Neural crest cell (in vitro differentiated cells): ENCODE measurements around a stretch of chr3.

DNA sequence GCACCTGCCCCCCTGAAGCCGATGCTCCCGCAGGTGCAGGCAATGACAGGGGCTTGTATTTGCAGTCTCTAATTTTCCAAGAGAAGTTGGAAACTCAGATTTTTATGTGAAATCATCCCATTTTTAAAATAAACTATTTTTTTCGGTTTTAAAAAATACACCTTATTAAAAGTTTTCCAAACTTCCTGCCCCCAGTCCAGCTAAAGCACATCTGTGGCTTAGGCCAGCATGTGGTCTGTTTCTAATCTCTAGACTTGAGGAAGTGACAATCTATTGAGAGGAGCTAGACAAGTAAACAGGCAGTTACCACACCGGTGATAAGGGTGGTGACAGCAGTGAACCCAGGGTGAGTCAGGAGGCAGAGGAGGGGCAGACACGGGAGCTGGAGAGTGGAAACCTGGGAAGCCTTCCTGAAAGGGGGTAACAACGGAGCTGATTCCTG is 37.2 kb downstream of the BHLHE40 start:
- PRO-cap, result no peak

DNA sequence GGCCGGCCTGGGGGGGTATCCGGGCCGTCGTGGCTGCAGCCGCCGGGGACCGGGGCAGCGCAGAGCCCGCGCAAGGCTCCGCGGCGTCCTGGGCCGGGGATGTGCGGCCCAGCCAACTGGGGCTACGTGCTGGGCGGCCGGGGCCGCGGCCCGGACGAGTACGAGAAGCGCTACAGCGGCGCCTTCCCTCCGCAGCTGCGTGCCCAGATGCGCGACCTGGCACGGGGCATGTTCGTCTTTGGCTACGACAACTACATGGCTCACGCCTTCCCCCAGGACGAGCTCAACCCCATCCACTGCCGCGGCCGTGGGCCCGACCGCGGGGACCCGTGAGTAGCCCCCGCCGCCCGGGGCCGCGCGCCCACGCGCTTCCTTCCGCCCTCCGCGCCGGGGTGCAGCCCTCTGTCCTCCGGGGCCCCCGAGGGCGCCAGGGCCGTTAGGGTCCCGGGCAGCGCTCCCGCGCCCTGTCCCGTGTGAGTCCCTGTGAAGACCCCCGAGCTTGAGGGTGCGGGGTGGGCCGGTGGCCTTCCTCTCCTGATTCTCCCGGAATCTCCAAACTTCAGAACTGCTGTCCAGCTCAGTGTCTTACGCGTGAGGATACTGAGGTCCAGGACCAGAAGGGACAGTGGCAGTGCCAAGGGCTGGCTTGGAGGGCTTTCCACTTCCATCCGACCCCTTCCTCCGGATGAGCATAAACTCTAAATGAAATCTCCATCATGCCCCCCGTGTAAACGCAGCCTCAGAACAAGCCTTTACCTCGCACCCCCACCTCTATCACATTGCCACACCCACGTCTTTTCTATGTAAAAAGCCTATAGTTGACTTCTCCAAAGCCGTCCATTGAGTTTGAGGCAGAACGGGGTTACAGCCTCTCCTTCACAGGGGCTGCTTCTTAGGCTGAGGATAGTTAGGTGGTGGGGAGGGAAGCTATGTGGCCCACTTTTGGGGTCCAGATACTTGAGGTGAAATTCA is 765 bp downstream of the EDEM1 start:
- PRO-cap, result bidirectional peak, plus-strand start at position 558 of the sequence, minus-strand start at position 485 of the sequence; bidirectional peak, plus-strand start at position 879 of the sequence, minus-strand start at position 672 of the sequence

DNA sequence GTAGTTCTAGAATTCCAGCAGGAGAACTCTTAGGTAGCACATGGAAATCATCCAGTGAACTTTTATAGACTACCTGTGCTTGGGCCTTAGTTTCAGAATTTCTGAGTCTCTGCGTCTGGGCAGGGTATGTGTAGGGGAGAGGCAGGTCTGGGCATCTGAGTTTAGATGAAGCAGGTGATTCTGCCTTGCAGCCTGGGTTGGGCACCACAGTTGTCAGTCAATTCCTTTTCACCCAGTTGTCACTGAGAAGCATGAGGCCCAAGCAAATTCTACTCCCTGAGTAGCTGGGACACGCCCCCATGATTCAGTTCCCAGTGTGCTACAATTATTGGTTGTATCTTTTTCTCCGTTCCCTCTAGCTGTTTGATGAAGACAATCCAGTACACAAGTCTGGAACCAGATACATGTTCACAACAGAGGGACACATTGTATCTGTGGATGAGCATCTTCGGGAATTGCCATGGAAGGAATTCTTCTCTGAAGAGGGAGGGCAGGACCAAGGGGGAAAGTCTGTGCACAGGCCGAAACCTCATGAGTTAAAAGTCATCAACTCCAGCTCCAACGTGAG is 25.5 kb downstream of the EDEM1 start:
- PRO-cap, result no peak

DNA sequence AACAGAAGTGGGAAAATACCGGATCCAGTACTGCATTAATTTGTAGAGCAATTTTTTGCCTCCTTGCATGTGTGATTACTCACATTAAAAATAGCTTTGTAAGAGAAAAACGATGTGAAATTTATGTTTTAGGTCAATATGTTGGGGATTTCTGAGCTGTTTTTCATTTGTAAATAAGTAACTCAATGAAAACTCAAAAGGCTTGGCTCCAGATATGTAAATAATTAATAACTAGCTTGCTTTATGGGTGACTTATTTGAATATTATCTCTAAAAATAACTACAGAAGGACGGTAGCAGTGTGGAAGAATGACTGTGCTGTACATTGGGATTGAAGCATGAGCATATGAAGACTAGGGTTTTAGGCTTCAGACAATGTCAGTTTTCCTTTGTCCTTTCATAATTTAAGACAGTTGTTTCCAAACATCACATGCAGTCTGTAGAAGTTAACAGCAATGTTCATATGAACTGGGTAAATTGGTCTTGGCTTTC is 343.9 kb downstream of the GRM7 start:
- PRO-cap, result no peak

GRCh38 chr3:7646701-7647038 is 785.8 kb downstream of the GRM7 start:
- PRO-cap, result no peak

- PRO-cap, result no peak
These were observed 761.9 kb upstream of the LMCD1 start for GRCh38 chr3:7739703-7740109.

GRCh38 chr3:8458020-8458610 is 43.5 kb upstream of the LMCD1 start:
- PRO-cap, result no peak

DNA sequence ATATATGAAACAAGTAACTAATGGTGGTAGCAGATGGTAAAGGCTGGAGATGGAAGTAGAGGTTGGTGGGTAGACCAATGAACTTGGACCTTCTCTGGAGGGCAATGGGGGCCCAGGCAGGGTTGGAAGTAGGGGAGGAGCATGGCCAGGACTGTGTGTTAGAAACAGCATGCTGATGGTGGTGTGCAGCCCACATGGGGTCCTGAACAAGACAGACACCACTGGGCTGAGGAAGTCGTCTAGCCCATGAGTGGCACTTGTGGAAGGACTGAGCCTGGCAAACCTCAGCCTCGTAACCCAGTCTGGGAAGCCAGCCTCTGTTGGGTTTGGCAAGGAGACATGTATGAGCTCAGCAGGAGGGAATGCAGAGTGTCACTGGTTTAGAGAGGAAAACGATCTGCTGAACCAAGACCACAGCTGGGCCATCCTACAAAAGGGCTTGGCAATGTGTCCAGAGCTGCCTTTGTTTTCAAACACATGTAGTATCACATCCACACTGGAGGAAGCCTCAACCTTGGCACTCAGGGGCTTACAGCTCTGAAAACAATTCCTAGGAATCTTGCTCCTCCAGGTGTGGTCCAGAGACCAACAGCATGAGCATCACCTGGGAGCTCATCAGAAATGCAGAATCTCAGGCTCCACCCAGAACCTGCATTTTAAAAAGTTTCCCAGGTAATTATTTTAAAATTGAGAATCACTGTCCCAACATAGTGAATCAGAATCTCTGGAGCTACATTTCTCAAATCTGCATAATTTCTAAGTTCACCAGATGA is 18.3 kb upstream of the LMCD1 start:
- PRO-cap, result no peak

DNA sequence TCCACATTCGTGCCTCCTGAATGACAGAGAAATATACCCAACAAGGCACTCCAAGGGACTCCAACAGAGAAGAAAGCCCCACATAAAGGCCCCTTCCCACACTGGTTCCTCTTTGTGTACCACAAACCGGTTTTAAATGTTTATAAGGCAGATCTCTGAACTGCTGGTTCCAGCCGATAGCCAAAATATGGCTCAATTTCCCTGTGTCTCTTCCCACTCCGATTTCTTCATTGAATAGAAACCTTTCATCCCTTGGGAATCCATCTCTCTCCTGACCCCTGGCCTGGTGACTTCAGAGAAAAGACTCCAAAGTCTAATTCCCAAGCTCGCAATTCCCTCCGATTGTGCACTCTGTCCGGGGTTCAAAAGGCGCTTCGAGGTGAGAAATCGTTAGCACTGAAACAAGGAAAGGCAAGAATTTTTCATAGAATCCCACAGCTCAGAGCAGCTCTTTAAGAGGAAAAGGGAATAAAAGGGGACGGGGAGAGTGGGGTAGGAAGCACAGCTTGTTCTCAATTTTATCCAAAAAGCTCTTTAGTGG is 18.4 kb upstream of the RAD18 start:
- PRO-cap, result no peak

DNA sequence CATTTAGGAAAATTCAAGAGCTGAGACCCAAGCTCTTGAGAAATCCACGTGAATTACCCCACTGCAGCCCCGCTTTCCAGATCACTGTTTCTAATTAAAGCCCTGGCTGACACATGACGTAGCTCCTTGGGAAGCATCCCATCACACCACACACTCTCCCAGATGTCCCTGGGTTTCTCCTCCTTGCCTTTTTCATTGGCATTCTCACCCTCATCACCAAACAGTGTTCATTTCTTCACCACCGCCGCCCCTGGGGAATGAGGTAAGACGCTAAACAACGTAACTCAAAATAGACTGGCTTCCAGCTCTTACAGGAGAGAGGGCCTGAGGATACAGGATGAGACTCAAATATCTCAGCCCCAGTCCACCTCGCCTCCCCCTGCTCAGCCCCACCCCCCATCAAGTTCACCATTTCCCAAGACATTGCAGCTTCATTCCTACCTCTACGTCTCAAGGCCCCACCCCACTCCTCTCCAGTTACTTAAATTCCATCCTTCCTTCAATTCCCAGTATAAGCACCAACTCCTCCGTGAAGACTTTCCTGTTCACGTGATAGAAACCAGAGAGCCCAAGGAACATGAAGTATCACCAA is 95.3 kb downstream of the SRGAP3 start:
- PRO-cap, result no peak

- PRO-cap, result no peak
These were observed 18.8 kb downstream of the SRGAP3 start for GRCh38 chr3:9230480-9231165.

DNA sequence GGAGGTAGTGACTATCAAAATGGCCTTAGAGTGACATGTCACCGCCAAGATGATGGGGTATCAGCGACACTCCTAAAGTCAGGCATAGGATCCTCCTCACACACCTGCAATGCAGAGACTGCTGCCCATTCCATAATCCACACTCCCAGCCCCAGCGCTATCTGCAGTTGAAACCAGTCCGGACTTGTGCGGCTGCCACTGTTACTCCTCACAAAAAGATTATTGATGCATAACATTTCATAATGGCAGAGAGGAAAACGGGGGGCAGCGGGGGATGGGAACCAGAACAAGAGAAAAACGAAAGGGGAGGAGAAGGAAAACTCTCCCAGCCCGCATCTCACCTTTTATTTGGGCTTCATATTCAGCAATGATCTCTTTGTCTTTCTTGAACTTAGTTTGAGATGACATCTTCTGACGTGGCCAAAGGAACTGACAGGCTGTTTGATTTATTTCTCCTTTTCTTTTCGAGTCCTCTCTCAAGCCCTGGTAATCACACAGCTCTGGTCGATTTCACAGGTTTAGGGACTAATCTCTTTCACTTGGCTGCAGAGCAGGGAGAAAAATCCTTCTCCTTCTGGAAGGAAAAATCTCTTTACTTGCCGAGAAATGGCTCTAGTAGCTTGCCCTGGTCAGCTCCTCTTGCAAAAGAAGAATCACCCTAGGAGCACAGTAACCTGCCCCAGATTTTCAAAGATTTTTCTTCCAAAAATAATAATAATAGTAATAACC is 738 bp downstream of the SRGAP3 start:
- PRO-cap, result bidirectional peak, plus-strand start at position 160 of the sequence, minus-strand start at position 116 of the sequence

- PRO-cap, result bidirectional peak, plus-strand start at chr3:9317021, minus-strand start at chr3:9316854; bidirectional peak, plus-strand start at chr3:9317178, minus-strand start at chr3:9317241
These were observed 46.0 kb upstream of the THUMPD3 start for GRCh38 chr3:9316670-9317469.

- PRO-cap, result no peak
These were observed 12.2 kb upstream of the SETD5 start for GRCh38 chr3:9384976-9385846.

DNA sequence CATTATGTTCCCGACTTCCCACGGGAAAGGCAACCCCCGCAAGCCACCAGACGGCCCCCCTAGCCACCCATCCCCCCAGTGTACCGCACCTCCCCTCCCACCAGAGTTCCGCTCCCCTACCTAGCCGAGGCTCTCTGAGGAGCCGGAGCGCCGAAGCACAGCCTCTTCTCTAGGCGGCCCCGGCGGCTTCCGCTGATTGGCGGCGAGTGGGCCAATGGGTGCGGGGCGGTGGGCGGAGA is 192 bp upstream of the SETD5 start:
- PRO-cap, result bidirectional peak, plus-strand start outside the sequence, minus-strand start at position 136 of the sequence

DNA sequence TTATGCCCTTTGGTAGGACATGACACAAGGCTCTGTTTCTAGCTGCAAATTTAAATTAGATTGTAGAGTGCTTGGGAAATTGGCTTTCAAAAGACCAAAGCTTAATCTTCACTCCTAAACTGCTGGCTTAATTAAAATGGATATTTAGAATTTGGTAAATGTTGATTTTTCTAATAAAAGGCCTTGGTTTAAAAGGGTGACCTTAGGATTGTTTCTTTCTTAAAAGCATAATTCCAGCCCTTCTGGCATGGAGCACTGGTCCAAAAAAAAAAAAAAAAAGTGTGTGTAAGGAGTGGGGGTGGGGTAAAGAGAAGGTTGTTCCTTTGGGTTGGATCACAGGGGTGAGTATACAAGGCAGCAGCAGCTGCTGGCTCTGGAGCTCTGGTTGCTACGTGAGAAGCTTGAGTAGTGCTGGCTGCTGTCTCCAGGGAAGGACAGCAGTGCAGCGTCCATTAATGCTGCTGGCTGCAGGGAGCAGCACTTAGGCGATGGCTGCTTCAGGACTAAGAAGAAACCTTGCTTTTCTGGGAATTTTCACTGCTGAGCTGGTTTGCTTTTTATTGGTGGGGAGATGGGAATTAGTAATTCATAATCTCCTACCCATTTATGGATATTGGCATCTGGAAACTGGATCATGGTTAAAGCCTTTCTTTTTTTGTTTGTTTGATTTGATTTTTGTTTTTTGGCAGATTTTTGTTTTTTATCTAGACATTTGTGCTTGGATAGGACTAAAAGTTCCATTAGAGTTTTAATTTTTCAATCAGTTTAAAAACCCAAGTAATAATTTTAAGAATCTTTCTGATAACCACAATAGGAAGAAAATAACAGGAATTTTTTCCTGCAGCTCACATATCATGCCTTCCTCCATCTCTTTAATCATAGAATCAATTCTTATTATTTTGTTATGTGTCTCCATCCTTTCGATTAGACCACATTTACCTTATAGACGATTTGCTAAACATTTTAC is 2.4 kb downstream of the SETD5 start:
- PRO-cap, result bidirectional peak, plus-strand start at position 452 of the sequence, minus-strand start at position 410 of the sequence

GRCh38 chr3:9470073-9470544 is 72.7 kb downstream of the SETD5 start:
- PRO-cap, result no peak

- PRO-cap, result no peak
These were observed 78.0 kb downstream of the SETD5 start for GRCh38 chr3:9475194-9476002.

DNA sequence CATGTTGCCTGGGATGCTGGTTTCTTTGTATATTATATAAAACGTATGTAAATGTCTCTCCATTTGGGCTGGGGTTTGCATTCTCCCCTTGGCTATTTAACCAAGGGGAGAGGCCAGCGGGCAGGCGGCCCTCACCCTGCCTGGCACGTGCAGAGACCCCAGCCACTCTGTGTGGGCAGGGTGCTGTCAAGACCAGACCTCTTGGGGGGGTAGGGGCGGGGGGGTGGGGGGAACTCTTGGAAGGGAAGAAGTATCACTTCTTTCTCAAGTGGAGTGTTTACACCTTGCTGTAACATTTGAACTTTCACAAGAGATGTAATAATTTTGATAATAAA is 75.9 kb downstream of the LHFPL4 start:
- PRO-cap, result no peak

DNA sequence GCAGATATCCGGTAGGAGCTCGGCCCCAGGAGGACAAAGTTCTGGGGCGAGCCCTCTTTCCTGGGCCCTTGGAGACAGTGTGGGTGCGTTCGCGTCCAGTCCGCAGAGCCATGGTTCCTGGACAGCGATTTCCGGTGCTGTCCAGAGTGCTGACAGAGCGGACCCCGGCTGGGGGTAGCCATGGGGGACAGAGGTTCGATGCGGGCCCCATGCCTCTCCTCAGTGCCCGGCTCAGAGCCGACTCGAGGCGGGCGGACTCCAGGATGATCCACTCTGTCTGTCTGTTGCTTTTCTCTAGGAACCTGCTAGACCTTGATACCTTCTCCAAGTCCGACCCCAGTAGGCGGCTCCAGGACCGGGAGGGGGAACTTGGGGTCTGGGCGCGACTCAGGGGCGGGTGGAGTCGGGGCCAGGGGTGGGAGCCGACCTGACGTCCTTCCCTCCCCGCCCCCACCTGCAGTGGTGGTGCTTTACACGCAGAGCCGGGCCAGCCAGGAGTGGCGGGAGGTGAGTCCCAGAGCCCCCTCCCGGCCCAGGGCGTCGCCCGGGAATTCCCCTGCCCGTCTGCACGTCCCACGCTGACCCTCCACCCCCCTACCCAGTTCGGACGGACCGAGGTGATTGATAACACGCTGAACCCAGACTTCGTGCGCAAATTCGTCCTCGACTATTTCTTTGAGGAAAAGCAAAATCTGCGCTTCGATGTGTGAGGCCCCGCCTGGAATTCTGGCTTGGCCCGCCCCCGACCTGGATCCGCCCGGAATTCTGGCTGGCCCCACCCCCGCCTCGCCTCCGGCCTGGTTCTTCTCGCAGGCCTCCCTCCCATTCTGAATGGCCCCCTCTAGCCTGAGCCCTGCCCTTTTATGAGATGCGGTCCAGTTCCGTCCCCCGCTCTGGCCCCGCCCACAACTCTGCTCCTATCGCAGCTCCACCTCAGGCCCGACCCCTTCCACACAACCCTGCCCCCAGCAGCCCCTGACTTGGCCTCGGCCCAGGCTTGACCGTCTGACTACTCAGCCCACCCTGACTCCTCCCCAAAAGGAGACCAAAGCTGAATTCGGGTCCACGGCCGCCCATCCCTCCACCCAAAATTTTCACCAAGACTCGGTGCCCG is 1.0 kb downstream of the CPNE9 start:
- PRO-cap, result bidirectional peak, plus-strand start at position 1,037 of the sequence, minus-strand start at position 836 of the sequence